Metastatic Pancreatic Carcinoma in the Ovary (tissue), 1 donor: ENCODE data around the gene FOXD4.

DNA sequence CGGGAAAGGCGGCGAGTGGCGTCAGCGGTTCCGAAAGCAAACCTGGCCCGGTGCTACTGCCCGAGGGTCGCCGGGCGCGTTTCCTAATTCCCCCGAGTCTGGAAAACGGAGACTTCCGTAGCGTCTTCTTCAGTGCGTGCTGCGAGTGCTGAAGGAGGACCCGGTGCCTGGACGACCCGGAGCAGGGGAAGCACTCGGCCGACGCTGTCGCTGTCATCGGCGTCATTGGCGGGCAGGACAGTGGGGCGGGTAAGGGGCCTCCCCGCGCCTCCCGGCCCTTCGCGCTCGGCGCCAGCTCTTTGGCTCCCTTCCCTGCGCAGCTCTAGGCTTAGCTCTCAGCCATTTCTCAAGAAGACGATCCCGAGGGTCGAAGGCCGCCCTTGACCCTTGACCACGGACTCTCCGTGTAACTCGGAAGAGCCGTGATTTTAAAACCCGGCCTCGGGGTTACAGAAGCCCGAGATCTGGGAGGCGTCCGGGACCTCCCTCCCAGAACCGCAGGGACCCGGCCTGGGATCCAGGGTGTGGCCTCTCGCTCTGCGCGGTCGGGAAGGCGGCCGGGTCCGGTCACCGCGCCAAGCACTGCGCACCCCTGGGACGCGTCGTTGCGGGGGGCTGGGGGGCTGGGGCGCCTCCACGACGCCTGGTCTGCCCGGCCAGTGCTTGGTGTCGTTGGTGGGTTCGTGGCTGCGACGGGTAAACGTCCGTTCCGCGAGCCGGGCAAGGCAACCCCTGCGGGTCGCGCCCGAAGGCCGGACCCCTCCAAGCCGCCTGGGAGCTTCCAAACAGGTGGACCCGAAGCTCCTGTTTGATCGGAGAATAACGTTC is 4.0 kb downstream of the FOXD4 start:
- PRO-cap = no peak

- PRO-cap = no peak
Observed at GRCh38 chr9:118127-118661, at the start of gene FOXD4. TSS of gene FOXD4 (minus strand) at chr9:118417.

DNA sequence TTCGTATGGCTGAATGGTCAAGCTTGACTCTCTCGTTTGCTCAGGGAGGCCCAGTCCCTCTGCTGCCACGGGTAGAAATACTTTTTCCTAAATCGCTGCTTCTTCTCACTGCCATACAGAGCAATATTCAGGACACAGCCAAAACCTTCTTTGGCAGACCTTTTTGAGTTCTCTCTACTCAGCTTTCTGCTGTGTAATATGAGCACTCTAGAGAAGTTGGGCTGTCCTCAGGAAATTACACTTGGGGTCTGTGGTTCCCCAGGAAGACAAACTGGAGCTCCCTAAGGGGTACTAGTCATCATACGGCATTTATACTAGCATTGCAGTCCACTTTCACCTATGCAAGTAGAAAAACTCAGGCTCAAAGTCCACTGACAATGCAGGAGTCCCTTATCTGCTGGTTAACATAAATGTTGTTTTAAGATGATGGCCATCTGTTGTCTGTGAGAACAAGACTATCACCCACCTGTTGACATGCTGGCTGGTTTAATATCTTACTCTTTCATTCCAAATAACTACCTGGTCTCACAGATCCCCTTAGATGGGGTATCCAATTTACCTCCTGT is 9.9 kb downstream of the DOCK8 start:
- PRO-cap = no peak

- PRO-cap = no peak
Observed at GRCh38 chr9:297056-297422, 82.4 kb downstream of the DOCK8 start.

GRCh38 chr9:510419-510730 is 5.9 kb downstream of the KANK1 start:
- PRO-cap = no peak

DNA sequence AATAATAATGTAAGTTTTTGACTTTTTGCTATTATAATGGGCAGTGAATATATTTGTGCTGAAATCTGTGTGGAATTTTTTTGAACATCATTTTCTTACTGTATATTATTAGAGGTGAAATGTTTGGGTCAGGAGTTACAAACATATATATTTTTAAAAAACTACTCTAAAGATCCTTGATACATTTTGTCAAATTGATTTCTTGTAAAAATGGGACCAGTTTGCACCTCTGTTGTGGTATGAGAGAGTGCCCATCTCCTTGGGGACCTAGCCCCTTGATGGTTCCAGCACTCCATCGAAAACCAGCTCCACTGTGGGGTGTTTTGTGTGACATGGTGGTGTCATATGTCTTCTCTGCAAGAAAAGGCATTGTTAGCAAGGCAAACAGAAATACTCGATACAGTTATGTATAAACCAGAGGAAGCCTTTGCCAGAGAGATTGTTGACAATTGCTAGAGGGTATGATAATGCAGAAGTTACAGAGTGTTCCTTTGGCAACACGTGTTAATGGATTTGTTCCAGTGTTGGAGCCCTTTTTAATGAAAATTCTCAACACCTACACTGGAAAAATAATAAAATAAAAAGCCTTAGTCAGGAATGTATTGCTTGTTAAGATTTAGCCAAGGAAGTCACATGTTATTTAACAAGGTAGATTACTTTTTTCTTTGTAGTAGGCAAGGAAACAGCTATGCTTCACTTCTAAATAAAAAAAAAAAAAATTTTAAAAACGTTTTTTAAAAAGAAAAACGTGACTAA is 66.5 kb downstream of the KANK1 start:
- PRO-cap = no peak

DNA sequence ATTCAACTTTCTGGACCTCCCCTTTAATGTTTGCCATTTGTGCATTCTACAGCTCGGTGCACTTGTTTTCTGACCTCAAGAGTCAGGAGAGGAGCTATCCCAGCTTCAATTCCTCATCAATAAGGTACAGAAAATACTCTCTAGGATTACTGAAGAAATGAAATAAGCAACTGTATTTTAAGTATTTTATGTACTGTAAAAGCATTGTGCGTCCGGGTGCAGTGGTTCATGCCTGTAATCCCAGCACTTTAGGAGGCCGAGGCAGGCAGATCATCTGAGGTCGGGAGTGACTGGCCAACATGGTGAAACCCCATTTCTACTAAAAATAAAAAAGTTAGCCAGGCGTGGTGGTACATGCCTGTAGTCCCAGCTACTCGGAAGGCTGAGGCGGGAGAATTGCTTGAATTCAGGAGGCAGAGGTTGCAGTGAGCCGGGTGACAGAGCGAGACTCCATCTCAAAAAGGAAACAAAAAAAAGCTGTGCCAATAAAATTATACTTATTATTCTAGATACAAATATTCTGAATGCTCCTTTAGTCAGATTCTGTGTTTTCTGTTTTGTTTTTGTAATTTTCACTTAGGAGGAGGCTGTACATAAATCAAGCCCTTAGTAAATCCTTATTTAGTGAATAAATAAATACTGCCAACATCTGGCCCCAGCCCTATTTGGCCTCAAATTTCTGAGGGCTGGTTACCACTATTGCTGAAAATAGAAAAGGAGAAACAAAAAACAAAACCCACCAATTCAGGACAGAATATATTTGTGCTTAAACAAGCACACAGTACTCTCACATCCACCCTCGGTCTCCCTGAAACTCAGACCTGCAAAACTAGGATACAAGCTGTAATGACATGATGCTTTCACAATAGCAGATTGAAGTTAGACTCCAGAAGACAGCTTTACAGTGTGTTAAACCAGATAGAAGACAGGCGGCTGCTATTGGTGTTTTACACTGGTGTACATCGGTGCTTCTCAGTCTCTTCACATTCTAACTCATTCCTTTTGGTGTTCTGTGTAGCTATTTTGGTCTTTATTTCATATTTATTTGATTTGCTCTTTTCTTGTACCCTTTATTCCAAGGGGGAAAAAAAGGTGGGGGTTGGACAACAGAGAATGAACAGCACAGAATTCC is 121.8 kb downstream of the KANK1 start:
- PRO-cap = no peak

DNA sequence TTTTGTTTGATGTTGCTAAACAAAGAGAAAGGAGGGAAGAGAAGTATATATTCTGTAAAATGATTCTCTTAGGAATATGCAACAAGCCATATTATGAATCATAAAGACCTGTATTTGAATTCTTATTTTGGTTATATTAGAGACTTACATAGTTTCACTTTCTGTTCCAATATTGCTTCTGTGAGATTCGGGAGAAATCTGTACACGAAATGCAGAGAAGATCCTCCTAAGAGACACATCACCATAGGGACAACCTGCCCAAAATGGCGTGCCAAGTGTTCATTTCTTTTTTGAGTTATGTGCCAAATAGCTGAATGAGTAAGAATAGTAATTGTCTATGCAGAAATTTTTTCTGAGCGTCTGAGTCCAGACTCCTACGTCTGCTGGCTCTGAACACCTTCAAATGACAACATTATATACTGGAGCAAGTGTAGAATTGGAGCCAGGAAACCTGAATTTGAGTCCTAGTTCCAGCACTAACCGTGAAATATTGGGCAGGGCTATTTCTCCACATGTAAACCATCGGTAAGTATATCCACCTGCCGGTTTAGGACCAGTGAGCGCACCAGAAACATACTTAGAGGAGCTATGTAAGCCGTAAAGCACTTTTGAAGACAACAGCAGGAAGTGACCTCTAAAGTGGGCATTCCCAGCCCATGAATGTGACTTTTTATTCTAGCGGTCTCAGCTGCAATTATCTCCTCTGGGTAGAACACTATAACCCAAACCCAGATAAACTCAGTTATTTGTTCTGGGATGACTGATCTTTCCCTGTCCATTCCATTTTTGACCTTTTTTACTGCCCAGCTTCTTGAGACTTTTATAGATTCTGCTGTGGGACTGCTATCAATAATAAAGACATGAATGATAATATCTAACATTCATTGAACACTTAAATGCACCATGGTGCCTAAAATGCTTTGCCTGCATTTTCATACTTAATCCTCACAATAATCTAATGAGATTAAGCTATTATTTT is 163.8 kb upstream of the DMRT1 start:
- PRO-cap = no peak

DNA sequence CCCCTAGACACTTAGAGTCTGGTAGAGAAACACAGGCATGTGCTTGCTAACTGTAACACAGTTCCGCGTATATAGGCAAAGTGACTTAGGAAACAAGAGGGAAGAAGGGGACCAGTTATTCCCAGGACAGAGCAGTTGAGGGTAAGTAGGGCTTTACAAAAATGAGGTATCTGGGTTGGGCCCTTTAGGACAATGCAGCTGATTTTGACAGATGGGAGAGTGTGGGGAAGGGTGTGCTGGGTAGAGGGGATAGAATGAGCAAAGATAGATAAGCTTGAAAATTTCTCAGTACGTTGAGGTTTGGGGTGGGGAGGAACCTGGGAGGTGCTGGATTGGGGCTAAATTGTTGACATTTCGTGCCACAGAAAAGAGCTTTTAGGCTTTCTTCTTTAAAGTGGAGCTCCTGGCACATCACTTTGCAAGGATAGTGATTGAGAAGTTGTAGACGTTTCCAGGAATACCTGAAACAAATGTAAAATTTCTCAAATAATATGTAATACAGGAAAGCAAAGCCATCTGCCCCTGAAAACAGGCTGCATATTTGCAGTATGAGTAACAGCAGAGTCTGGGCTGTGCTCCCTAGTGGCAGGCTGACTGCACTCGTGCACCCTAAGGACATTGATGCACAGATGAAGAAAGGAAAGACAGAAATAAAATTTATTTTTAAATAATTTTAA is 145.0 kb upstream of the DMRT1 start:
- PRO-cap = no peak

GRCh38 chr9:1052418-1052746 is 2.2 kb downstream of the DMRT2 start:
- PRO-cap = unidirectional peak, minus-strand start at chr9:1052527

- PRO-cap = no peak
Observed at GRCh38 chr9:1978830-1979584, 36.1 kb upstream of the SMARCA2 start.

- PRO-cap = no peak
Observed at GRCh38 chr9:2241052-2241508, 225.9 kb downstream of the SMARCA2 start.

DNA sequence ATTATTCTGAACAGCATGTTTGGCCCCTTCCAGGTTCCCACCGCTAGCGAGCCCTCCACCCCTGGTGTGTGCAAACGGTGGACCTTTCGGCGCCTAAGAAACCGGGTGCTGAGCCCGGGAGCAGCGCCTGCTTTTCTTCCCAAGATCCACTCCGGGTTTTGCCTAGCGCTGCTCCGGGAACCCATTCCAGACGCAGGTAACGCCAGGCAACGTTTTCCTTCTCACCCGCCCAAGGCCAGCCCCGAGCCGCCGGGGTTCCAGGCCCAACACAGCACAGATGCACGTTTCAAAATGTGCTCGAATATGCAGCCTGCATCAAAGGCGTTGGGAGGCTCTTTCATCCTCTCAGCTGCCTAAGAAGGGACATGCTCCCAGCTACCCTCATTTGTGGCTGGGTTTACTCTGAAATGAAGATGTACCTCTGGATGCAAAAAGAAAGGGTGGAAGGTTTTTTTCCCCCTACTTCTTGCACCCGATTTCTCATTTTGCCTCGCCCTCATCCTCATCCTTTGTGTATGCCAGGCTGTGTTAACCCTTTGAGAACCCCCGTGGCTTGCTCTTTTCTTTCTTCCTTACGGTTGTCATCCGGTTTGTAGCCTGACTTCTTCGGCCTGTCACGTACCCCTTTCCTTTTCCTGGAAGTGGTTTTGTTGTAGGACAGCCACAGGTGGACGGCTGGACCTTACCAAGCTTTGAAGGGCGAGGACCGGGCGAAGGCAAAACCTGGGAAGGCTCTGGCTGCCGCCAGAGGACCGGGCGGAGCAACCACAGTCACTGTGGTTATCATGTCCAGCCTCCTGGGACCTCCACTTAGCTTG is 226.9 kb downstream of the SMARCA2 start:
- PRO-cap = bidirectional peak, plus-strand start at position 244 of the sequence, minus-strand start at position 151 of the sequence; unidirectional peak, plus-strand start at position 747 of the sequence

DNA sequence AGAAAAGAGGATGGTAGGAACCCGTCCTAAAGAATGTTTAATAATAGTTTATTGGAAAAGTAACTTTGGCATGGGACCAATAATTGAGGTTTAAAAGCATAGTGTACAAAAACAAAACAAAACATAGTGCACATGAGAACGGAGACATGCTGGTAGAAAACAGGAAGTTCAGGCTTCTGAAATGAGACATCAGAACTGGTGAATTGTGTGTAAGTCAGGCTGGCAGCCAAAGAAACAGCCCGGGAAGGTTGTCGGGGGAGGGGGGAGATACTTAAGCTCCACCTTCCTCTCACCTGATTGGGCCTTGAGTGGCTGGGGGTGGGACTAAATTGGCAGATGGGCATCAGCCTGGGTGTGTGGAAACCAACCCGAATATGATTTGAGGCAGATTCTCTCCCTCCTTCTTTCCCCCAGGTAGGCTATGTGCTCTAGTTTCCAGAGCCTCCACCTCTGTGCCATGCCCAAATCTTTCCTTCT is 256.3 kb downstream of the SMARCA2 start:
- PRO-cap = no peak

DNA sequence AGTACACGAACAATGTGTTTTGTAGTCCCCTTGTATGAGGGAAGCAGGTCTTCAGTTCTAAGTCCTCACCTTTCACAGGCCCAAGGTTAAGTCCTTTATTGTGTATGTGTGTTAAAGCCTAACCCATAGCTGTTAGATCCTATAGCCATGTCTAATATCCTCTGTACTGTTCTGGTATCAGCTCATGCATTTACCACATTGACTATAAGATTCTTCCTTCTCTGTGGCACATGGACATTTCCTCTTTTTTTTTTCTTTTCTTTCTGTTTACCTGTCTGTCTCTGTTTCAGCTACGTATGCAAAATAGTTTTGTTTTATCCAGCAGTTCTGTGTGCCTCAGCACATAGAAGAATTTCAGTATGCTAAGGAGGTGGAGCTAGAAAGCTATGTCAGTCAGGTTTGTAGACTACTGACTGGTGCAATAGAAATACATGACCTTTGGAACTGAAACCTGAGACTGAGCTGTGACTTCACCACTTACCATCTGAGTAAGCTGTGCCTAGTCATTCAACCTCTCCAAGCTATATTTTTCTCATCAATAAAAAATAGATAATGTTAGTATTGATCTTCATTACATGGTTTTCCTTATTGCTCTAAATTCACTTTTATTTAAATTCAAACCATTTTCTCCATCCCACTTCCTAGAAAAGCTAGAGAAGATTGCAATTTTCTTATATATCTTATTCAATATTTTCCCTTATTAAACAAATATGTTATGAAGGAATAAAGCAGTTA is 155.5 kb upstream of the VLDLR start:
- PRO-cap = no peak

- PRO-cap = no peak
Observed at GRCh38 chr9:2489884-2490511, 131.6 kb upstream of the VLDLR start.

- PRO-cap = no peak
Observed at GRCh38 chr9:3508145-3508941, 17.5 kb downstream of the RFX3 start.

GRCh38 chr9:3698139-3698448 is 172.3 kb upstream of the RFX3 start:
- PRO-cap = no peak

DNA sequence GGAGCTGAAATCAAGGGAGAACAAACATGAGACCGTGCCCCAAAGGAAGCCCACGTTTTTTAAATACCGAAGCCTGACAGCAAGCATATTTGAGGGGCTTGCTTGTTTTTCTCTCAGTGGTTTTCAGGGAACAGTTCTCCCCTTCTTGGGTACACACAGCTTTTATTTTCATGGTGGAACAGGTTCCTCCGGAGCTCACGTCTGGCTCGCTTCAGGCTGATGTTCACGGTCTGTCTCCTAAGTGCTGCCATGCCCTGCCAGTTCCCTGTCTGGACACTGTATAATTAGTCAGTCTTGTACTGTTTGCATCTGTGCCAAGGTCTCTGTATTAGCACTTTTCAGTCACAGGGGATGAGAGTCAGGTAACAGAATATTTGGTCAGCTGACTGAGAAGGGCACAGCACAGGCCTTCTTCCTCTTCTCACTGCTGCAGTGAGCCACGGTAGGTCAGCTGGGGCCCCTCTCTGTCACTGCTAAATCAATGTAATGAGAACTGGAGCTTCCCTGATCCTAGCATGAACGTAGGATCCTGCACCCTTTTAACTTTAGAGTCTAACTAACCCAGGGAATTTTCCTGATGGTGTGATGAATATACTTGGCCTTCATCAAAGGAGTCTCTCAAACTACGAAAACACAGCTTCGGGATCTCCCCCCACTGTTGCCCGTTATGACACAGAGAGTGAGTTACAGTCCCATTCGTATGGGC is 353.9 kb upstream of the RFX3 start:
- PRO-cap = no peak

DNA sequence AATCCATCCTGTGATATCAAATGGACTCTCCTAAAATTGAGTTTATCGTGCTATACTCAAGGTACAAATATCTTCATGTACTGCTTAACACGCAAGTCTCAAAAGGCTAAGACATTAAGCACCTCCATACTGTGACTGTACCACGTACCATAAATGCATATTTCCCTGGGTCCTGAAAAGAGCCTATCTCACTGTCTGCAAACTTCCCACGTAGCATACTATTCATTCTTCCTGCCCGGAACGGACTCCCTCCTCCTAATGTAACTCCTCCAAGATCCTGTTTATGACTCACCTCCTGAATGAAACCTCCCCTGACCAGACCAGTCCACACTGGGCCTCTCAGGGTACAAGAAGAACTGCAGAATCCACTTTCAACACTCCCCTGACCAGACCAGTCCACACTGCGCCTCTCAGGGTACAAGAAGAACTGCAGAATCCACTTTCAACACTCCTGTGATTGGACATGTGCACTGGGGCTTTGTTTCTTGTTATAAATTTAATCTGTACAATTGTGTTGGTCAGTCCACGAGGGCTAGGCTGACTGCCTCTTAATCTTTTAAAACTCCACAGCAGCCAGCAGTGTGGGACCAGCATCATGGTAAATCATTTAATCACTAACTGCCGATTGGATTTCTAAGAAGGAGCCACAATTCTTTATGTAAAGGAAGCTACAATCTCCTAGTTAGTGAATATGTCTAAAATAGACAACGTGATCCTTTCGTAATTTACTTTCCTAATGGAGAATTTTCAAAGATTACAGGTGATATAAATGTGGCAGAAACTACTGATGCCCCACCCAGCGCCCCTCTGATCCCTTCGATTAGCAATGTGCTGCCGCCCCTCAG is 381.1 kb upstream of the RFX3 start:
- PRO-cap = no peak